Type B pancreatic cell (in vitro differentiated cells): ENCODE measurements around a stretch of chr2.

- PRO-cap: no peak
Observed at GRCh38 chr2:150495905-150496617, 8.6 kb upstream of the RND3 start.

DNA sequence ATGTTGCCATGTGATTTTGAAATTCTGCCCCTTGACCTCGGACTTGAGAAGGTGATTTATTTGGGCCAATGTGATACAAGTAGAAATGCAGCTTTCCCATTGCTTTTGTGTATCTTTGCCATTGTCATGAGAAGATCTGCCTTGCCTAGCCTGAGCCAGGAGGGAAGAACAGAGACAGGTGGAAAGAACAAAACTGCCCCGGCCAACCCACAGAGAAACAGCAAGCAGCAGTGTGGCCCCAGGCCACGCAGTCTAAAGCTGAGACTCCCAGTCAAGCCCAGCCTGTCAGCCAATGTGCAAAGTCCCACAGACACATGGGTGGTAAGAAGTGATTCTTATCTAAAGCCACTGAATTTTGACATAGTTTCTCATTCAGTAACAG lies 245.7 kb upstream of the RND3 start:
- PRO-cap: no peak

DNA sequence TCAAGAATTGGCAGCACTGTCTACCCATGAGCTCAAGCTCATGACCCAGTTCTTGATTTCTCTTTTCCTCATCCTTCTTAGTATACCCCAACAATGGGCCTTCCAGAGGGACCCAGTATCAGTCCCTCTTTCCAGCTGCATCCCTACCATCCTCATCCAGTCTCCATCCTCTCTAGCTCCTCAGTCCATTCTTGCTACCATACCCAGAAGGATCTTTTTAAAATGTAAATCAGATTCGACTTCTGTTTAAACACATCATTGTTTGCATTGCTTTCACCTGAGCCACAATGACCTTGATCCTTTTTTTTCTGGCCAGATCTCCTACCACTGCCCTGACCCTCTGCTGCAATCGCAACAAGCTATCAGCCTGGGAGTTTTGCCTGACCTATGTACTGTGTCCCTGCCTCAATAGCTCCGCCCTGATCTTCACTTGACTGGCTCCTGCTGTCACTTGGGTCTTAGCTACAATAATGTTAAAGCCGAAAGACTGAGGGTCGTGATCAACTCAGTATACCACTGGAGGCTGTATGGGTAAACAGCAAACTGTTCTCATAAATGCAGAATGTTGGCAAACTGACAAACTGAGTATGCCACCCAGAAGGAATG lies 2.5 kb upstream of the RBM43 start:
- PRO-cap: no peak

DNA sequence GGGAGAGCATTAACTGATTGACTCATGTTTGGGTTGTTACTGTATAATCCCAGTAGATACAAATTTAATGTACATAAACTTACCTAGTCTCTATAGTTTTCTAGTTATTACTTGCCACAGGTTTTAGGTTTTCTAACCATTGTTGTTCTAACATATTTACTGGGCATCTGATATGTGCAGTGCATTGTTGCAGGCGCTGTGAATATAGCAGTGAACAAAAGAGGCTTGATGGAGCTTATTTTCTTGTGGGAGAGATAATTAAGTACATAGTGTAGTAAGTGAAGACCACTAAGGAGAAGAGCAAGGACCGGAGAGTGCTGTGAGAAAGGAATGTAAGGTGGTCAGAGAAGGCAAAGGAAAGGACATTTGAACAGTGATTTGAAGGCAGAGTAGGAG lies 11.3 kb downstream of the RIF1 start:
- PRO-cap: no peak

DNA sequence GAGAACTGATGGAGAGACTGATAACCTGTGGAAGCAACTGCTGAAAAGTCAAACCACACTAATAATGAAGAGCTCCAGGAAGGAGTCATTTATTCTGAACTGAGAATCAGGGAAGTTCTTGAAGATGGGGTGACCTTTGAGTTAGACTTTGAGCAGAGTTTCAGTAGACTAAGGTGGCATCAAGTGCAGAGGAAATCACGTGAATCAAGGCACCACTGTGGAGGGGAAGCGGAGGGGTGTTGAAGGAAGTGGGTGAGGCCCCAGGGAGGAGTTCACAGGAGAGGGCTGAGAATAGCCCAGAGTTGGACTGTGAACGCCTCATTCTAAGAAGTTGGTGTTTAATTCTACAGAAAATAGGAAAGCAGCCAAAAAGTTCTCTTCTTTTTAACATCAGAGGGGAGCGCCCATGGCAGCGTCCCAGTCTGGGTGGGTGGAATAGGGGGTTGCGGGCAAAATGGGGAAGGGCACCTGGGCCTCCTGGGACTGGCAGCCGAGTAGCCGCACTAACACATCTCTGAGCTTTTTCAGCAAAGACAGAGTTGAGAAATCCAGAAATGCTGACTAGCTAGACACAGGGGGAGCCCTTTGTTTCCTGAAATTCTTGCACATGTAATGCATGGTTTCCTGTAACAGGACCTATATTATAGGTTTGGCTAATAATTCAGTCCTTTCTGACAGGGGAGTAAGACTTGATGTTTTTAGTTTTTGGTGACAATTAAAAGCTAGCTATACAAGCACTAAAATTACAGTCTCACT lies 97.0 kb downstream of the NEB start:
- PRO-cap: no peak

DNA sequence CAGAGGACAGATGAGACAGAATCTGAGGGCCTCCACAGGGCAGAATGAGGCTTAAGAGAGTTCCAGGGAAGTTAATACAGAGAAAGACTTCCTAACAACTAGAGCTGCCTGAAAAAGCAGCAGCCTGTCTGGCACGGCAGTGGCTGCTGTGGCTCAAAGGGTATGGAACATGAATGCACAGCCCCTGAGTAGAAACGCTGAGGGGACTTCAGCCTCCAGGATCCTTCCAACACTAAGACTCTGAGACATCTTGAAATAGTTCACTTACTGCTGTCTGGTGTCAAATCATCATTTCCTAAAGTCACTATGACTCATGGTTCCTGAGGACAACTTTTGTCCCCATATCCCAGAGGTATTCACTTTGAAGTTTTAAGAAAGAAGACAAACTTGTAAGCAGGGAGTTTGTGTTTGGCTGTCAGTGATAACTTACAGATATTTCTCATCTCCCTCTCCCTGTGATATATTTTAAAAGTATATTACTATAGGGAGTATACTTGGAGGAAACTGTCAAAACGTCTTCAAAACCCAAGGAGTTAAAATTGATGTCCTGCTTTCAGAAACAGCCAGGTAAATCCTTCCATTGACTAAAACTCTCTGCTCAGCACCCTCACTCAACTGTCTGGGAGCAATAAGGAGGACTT lies 33.3 kb upstream of the NEB start:
- PRO-cap: no peak

DNA sequence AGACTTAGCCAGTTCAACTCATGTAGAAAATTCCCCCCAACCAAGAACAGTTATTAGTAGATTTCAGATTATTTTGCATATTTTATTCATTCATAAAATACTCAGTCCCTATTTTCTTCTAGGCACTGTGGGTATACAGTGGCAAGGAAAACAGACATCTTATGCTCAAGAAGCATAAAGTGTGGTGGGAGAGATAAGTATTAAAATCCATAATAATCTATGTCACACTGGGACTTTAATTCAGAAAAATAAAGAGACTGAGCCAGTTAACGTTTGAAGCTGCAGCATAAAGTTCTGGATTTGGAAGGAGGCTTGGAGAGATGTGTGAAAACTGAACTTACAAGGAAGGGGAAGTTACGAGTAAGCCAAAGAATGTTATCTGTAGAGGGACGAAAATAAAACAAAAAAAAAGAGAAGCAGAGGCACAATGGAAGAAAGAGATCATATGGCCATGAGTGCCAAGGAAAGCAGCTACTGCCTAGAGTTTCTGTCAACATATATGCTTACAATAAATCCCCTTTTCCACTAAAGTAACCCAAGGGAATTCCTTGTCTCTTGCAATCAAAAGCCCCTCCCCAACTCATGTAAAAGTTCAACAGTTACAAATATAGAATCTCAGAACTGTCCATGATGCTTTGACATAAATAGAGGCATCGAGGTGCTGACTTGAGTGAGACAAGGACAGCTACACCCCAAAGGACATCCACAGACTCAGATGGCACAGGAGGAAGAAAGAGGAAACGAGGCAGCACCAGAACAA lies 16.0 kb upstream of the ARL5A start:
- PRO-cap: no peak

DNA sequence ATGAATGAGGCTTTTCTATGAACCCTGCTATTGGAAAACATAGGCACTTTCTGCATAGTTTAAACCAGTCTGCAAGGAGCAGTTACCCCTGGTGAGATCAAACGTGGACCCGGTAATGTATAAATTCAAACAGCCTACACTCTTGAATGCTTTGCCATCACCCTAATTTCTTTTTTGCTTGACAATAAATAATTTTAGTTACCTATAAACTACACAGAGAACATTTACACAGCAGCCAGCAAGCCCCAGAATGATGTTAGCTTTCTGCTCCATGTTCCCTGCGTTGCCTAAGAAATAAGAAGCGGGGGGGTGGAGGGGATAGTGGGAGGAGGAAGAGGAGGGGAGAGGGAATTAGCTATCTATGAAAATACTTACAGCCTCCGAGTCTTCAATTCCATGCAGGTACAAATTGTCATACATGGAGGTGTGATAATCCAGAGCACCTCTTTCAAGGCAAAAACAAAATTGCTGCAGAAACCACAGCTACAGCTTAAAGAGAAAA lies 125.5 kb downstream of the CACNB4 start:
- PRO-cap: no peak

DNA sequence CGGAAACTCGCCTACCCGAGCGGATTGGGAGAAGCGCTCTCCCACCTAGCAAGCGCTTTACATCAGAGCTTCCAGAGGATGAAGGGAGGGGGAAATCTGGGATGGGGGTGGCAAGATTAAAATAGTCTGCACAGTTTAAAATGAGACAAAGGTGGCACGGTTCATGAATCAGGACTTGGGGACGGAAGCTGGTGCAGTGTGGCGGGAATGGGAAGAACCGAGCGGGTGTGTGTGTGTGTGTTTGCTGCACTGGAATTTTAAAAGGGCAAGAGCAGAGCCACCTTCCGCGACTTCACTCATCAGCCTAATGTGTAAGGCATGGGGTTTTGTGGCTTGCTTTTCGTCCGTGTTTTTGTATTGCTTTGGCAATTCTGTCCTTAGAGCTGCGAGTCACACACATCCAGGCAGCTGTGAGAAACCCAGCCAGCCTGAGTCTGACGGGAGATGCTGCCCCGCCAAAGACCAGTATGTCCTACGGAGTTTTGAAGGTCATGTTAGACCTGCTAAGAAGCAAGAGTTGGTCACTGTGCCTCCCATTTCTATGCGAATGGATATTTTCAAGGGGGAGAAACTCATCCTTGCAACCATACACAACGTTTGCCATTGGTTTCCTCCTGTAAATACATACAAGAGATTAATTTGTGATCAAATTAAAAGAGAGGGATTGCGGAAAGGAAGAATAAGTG lies 534 bp upstream of the CACNB4 start:
- PRO-cap: no peak

- PRO-cap: no peak
Observed at GRCh38 chr2:152335880-152336454, 993 bp downstream of the FMNL2 start.

DNA sequence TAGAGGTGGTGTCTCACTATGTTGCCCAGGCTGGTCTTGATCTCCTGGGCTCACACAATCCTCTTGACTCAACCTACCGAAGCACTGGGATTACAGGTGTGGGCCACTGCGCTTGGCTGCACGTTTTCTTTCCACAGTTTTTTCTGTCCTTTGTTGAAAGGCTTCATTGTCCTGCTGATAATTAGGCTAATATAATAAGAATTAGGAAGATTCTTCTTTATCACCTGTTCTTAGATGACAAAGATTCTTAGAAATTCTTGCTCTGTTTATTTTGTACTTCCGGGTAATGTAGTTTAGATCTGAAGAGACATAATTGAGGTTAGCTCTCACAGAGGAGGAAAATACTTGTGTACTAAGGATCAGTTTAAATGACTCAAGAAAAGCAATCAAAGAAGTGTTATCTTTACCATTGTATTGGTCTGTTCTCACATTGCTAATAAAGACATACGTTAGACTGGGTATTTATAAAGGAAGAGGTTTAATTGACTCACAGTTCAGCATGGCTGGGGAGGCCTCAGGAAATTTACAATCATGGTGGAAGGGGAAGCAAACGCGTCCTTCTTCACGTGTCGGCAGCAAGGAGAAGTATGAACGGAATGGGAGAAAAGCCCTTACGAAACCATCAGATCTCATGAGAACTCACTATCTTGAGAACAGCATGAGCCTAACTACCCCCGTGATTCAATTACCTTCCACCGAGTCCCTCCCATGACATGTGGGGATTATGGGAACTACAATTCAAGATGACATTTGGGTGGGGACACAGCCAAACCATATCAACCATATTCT lies 53.1 kb downstream of the FMNL2 start:
- PRO-cap: no peak

GRCh38 chr2:152403468-152403835 lies 68.5 kb downstream of the FMNL2 start:
- PRO-cap: no peak

GRCh38 chr2:152466694-152467255 lies 131.8 kb downstream of the FMNL2 start:
- PRO-cap: no peak

DNA sequence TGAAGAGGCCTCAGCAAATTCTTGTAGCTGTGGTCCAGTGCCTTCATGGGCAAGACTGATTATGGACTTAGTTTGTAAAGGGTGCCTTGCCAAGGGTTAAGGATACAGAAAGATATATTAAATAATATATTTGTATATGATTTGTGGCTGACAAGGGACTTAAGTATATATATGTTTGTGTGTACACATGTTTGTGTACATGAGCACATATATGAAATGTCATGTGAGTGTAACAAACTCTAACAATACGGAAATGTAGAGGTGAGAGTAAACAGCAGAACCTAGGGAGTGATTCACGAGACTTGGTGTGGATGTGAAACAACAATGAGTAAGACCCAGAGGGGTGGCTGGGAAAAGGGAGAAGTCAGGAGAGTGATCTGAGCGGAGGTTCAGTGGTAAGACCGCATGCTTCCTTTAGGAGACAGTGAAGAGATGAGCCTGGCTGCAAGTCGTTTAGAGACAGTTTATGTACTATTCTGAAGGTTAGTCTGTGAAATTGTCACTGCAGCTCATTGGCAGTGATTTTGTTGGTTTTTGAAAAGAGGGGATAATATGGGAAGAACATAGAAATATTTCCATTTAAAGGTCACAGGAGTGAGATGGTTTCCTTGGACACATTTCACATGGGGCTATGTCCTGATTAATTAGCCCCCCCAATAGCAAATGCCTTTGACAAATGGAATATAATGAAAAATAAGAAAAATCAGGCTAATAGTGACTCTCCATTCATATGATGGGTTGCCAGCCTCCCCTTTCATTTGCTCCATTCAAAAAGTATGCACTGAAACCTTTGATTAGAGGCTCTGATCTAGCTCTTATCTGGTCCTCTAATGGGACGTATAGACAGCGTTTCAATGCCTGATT lies 150.5 kb downstream of the PRPF40A start:
- PRO-cap: no peak

GRCh38 chr2:152577627-152577949 lies 139.7 kb downstream of the PRPF40A start:
- PRO-cap: no peak

DNA sequence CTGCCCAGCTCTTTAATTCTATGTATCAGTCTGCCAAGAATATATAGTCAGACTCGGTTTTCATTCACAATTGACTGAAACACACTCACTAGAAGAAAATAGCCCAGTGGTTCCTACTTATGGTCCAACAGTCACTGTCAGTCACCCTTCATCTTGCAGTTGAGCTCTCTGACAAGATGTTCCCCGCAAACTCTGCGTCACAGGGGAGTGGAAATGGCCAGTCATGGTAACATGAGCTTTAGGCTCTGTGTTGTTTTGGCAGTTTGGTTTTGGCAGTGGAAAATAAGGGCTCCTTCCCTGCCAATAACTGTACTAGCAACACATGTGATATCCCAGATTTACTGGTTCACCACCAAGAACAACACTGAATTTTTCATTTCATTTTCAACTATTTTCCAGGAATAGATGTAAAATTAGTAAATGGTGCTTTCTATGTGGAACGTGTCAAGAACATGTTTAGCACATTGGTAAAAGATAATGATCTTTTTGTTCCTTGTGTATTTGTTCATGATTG lies 122.4 kb downstream of the PRPF40A start:
- PRO-cap: no peak

DNA sequence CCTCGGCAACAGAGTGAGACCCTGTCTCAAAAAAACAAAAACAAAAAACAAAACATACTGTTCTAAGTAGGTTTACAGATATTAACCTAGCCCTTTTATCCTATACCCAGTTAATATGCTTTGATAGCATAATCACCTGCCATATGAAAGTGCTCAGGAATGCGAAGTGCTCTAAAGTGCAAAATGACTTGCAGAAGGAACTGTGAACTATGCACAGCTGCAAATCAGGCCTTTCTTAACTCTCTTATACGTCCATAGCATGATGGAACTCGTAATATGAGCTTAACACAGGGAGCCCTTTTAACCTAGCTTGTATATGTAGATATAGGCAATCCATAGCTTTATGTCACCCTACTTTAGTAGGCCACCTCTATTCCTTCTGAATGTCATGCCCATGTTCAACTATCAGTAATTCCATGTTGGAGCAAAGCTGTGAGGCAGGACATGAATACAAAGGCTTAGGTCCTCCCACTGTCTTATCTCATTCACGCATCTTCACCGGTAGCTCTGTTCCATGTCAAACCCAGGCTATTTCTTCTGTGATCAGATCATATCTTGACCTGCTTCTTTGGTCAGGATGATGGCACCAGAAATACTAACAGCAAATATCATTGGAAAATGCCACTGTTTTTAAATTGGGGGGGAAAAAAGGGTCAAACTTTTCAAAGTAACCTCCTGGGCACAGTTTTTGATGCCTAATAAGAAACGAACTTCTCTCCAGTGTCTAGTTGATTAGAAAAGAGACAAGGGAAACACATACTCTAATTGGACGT lies 72.9 kb downstream of the PRPF40A start:
- PRO-cap: no peak

- PRO-cap: no peak
Observed at GRCh38 chr2:153079337-153079692, 360.9 kb downstream of the ARL6IP6 start.

DNA sequence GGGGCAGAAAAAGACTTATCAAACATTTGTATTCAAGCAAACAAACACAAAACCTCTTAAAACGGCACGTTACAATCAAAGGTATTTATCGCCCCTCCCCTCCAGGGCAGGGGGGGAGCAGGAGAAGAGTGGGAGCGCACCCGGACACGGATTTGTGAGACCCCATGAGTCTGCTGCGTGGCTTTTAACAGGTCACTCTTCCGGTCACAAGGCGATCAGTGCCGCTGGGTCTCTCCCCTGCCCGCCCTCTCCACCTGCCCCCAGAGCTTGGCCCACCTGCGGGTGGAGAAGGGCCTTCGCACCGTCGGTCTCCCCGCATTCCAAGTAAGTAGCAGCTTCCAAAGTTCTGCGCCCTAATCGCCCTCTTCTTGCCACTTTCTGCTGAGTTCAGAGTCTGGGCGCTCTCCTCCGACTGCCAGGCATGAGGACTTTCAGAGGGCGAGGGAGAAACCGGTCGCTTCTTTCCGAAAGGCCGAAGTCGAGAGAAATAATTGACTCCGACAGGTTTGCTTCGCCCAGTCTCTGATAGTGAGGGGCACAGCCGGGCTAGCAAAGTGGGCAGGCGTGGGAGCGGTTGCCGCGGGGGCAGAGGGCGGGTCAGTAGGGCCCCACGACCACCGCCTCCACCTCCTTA lies 806 bp downstream of the RPRM start:
- PRO-cap: no peak

DNA sequence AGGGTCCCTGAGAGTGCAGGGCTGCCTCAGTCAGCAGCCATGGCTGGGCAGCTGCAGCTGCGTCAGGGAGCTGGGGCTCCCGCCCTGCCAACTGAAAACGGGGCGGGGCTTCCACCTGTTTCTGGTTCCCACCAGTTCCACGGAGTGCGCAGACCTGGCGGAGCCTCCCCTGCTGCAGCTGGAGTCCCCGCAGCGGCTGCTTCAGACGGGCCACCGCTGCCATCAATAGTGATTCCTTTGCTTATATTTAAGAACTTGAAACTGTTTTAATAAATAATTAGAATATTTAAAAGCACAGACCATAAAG lies 30.6 kb upstream of the RPRM start:
- PRO-cap: no peak